Neural cell (in vitro differentiated cells): ENCODE measurements around the genes RIMKLB, A2ML1 and A2M.

GRCh38 chr12:8243088-8243487 is 15.7 kb upstream of the FAM90A1 start:
- RAMPAGE, long total RNA, result no peak

DNA sequence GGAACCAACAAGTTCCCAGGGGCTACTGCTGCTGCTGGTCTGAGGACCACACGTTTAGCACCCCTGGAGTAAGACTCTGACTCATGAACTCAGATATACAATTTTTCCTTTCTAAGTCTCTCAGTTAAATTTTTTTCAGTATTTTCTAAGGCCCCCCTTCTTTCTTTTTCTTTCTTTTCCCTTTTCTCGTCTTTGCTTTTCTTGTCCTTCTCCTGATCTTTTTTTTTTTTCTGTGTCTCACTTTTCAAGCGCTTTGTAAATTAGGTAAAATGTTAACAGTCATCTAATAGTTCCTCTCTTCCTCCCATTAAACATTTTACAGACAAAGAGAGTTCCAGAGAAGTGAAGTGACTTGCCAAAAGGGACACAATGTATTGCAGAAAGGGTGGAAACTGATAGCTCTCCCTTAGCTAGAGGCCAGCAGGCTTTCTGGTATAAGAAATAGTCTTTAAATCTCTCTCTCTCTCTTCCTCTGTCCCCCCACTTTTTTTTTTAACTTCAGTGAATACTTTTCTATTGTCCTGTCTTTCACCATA is 470 bp downstream of the CLEC4E start:
- RAMPAGE, long total RNA, result no peak

- RAMPAGE, long total RNA, result no peak
Observed at GRCh38 chr12:8658452-8658806, 4.2 kb downstream of the MFAP5 start.

- RAMPAGE, long total RNA, result start-site peak on the plus strand at chr12:8697964-8698092, 4,689 and 6,496 reads in 2 replicates; start-site peak on the minus strand at chr12:8698102-8698290, 5 and 19 reads in 2 replicates
Observed at GRCh38 chr12:8697675-8698446, at the start of gene RIMKLB. Gene RIMKLB (plus strand): TSS chr12:8697991.

DNA sequence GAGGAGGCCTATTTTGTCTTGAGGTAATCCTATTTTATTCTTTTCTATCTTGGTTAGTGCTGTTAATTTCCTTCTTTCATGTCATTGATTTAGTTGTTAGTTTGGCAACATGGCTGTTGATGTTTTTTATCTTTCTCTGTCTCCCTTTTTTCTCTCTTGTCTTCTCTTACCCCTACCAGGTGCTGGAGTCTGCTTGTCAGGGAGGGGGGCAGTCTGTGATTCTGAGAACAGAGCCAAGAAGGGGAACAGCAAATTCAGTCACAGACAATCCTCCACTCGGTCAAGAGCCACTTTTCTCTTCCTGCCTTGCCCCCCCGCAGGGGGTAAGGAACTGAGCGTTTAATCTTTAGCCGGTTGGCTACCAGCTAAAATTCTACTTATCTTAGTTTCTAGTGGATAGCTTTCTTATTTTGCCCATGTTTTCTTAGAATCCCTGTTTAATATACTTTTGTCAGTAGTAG is 1.8 kb downstream of the RIMKLB start:
- RAMPAGE, long total RNA, result no peak

DNA sequence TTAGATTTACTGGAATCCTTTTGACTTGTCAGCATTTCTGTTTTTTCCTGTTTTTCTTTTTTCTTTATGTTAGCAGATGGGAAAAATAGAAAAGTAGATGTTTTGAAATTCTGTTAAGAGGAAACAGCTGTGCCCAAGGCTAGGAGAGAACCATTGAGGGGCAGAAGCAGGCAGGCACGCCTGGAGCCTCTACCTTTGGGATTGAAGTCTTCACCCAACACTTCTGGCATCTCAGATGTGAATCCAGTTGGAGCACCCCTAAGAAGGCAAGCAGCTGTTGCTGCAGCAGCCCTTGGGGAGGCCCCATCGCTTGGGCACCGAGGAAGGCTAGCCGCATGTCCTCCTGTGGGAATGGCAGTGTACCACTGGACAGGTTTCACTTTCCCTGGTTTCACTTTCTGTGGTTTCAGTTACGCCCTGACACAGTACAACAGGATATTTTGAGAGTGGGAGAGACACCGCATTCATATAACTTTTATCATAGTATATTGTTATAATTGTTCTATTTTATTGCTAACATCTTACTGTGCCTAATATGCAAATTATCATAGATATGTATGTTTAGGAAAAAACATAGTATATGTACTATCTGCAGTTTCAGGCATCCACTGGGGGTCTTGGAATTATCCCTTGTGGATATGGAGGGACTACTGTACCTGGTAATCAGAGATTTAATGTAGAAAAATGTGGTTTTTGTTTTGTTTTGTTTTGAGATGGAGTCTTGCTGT is 11.7 kb downstream of the RIMKLB start:
- RAMPAGE, long total RNA, result no peak

GRCh38 chr12:8822428-8822731 is at the start of gene A2ML1:
Gene A2ML1 (plus strand): TSS chr12:8822621.
- RAMPAGE, long total RNA, result no peak

GRCh38 chr12:8829188-8829471 is 6.7 kb downstream of the A2ML1 start:
- RAMPAGE, long total RNA, result no peak

- RAMPAGE, long total RNA, result start-site peak on the plus strand at chr12:8914676-8914795, 987 and 1,644 reads in 2 replicates; start-site peak on the minus strand at chr12:8915175-8915207, 43 and 58 reads in 2 replicates
Observed at GRCh38 chr12:8914623-8915722, 664 bp downstream of the PHC1 start.

DNA sequence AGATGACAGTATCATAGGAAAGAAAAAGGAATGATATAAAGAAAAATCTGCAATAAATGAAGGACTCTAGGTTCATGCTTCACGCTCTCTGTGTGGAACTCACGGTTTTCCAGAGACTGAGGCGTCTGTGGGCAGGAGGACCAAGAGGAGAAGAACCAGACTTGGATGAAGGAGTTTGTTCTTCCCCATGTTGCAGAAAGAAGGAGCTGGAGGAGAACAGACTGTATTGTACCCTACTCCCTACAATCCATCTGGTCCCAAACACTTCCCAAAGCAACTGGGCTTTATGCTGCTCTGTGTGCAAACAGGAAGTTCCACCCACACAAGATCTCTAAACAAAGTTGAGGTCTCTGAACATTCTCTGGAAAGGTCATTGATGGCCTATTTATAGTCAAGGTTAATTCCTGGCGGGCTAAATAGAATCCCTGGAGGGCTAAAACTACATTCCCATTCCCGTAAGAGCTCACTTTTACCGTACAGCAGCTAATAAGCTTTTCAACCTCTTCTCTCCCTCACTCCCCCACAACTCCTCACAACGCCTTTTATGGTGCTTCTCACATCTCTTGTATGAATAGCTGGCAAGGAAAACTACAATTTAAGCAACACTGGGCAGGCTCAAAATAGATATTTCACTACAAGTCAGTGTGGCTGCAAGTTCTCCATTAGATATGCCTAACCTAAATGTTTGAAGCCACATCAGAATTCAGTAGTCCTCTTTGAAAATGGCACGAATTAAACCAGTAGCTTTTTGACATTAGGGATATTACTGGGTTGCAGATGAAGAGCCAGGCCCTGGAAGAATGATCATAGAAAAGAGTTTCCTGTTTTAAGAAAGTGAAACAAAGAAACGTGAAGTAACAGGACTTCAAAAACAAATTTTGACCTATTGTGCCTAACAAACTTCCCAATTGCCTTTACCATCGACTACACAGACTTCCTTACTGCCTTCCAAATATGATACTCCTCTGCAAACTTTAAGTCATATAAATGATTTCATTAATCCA is at the start of gene A2M:
A2M (minus strand) TSS at position 259 of the 1,004 bp plus-strand sequence.
- RAMPAGE, long total RNA, result no peak

DNA sequence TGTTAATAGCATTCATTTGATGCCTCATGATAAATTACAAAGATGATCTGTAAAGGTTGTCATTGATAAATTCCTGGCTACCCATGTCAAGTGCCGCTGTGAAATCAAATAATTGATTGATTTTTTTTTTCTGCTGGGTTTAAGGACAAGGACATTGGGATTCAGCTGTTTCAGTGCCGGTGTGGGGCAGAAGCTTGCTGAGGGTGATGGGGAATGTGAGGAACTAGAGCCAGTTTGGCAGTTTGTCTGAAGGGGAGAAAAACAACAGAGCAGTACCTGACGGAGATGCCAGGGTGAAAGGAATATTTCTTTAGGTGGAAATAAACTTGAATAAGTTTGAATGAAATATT is 3.6 kb upstream of the A2M start:
- RAMPAGE, long total RNA, result no peak

DNA sequence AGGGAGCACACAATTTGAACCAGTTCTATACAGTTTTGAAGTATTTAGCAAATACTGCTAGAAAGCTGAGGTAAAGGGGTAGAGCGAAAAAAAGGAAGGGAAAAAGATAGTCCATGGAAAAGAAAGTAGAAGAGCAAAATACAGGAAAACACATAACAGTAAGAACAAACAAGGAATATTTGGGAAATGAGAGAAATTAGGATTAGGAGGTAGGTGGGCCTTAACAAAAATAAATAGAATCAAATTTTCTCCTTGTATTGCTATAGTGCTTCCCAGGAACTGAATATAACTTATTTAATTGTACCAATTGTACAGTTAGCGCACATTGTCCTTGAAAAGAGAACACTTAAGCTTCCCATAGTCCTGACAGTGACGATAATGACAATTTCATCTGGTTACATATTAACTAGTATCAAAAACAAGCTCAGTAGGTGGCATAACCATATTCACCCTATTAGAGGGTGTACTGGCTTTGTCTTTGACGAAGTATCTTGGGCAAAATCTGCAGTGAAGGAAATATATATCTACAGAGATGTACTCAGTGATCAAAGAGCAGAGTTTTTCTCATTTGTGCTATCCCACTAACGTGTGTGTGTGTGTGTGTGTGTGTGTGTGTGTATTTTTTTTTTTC is 4.7 kb upstream of the A2M start:
- RAMPAGE, long total RNA, result no peak

GRCh38 chr12:9283478-9284176 is 75.4 kb upstream of the PZP start:
- RAMPAGE, long total RNA, result no peak

GRCh38 chr12:9350318-9350945 is 142.2 kb upstream of the PZP start:
- RAMPAGE, long total RNA, result no peak

- RAMPAGE, long total RNA, result no peak
Observed at GRCh38 chr12:9366972-9367686, 158.9 kb upstream of the PZP start.

GRCh38 chr12:9674131-9674773 is 4.7 kb downstream of the CLEC2D start:
- RAMPAGE, long total RNA, result no peak

DNA sequence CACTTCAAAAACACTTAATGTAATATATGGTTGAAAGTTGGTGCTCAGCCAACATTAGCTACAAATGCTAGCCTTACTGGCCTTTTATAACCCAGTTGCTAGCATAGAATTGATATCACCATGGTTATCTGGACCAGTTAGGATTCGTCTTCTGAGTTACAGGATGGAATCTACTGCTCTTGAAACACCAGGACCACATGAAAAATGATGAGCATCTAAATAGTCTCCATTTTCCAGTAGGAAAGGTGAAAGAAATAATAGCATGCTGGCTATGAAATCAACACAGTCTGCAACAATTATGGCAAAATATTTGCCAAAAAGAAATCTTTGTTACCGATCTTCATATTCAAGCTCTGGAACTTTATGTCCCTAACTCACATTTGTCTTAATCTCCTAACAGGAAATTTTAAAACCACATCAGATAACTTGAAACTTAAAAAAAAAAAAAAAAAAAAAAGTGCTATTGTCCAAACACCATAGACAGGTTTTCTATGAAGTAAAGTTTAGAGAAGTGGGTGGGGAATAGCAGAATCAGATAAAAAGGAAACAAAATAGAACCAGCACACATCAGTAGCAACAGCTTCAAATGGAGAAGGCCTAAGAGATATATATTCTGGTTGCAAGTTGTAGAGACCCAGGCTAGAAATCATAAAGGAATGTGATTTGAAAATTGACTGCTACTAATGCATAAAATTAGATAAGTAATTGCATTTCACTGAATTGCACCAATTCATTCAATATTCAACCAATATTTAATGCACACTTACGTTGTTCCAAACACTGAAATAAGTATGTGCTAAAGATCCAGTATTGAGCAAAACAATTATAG is 12.8 kb upstream of the CD69 start:
- RAMPAGE, long total RNA, result no peak

DNA sequence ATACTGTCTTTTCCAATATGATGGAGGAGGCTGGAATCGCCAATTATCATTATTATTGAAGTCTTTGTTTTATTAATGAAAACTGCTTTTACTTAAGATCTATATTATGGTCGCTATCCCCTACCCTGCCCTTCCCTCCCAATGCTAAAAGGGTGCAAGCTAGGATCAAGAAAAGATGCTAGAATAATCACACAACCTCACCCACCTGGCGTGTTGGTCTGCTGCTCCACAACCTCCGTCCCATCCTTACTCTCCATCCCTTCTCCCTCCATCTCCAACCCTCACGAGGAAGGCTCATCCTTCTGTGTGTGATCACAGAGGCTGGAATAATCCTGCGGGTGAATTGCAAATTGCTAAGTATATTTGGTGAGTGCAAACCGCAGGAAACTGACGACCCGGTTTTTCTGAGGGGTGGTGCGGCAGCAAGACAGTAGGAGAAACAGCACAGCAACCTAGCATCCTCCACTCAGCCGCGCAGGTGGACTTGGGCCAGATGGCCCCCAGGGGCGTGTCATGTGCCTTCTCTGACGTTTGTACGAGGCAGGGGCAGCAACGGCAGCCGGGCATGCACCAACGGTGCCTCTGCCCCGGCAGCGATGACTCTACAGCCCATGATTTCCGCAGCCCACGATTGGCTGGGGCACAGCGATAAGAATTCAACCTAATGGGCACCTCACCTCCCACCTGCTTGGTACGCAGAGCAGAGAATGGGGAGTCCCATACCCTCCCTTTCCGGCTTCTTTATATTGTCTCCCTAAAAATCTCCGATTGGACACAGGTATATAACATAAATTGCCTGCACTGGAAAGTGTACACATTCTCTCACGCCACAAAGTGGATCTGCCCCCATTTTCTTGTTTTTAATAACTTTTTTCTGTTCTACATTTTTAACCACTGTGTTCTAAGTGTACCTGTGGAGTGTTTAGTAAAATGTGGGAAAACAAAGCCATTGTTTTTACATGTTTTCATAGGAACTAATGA is 11.0 kb upstream of the CLEC2A start:
- RAMPAGE, long total RNA, result start-site peak on the minus strand centred at position 291 of the sequence, 87 bp wide, 17 and 17 reads in 2 replicates

GRCh38 chr12:10052215-10052925 is 21.9 kb downstream of the CLEC9A start:
- RAMPAGE, long total RNA, result no peak

DNA sequence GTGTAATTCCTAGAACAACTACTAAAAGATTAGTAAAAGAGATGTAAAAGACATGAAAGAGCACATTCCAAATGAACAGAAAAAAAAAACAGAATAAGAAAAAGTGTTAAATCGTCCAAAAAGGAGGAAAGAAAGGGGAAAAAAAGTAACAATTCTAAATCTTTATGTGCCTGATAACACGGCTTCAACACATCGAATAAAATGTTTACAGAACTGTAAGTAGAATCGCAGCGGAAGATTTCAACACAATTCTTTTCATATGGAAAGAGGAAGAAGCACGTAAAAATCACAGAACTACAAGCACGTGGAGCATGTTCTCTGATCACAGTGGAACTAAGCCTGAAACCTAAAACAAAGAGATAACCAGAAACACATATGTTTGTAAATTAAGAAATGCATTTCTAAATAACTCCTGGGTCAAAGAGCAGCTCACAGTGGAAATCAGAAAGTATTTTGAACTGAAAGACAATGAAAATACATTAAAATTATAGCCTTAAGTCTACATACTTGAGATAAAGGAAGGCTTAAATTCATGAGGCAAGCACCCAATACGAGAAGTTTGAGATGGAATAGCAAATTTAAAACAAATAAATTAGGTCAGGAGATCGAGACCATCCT is 8.7 kb downstream of the CLEC7A start:
- RAMPAGE, long total RNA, result no peak